Left lobe of liver (tissue), 1 donor: ENCODE measurements around a stretch of chr10.

DNA sequence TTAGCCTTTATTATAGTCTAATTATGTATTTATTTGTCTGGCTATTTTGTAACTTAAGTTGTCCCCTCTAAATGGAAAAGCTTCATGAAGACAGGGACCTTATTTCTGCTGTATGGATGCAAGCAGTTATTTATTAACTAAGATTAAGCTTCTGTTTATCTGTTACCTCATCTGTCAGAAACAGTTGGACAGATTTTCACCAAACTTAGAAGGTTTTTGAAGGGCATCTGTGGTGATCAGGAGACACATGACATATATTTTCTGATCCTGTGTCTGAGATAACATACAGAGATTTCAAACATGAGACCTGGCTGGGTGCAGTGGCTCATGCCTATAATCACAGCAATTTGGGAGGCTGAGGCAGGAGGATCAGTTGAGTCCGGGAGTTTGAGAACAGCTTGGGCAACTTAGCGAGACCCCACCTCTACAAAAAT lies 43.3 kb downstream of the KAT6B start:
- PRO-cap = no peak

DNA sequence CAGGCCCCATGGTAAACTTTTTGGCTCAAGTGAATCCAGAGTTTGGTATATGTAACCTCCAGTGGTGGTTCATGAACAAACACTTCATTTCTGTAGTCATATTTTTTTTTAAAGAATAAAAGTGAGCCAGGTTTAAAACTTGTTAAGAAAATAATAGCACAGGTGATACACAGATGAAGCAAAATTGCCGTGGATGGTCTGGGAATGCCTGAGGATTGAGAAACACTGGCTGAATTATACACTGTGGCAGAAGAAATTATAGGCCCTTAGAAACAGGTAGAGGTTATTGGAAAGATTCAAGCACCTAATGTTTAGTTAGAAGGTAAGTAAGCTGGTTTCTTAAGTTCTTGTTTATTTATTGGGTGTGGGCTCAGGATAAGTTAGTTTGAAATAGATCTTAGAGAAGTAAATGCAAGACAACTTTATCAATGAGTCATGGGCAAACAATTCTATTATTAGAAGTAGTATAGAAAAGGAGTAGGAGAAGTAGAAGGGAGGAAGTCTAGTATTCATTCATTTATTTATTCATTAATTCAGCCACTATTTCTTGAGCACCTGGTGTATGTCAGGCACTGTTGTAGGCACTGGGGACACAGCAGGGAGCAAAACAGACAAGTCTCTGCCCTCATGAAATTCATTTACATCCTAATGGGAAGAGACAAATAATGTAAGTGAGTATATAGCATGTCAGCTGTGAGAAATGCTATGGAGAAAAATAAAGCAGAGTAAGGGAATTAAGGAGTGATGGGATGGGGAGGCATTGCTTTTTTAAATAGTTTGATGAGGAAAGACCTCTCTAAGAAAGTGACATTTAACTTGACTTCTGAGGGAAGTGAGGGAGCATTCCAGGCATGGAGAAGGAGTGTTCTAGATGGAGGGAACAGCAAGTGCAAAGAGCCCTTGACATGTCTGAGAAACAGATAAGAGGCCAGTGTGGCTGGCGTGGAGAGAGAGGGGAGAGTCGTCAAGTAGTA lies 96.6 kb downstream of the KAT6B start:
- PRO-cap = no peak

DNA sequence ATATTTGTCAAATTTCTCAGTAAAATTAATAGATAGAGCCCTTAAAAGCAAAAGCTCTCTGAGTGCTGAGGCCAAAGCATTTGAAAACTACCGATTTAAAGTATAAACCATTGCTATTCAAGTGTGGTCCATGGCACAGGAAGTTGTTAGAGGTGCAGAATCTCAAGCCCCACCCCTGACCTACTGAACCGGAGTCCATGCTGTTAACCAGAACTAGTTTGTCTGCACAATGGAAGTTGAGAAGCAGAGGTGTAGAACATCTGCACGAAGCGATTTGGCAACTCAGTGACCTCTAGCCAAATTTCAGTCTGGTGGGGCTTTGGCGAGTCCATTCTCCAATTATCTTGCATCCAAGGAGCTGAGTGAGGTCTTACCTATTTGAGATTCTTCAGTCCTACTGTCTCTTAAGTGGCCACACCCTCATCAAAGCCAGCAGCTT lies 58.9 kb downstream of the DUSP29 start:
- PRO-cap = no peak

DNA sequence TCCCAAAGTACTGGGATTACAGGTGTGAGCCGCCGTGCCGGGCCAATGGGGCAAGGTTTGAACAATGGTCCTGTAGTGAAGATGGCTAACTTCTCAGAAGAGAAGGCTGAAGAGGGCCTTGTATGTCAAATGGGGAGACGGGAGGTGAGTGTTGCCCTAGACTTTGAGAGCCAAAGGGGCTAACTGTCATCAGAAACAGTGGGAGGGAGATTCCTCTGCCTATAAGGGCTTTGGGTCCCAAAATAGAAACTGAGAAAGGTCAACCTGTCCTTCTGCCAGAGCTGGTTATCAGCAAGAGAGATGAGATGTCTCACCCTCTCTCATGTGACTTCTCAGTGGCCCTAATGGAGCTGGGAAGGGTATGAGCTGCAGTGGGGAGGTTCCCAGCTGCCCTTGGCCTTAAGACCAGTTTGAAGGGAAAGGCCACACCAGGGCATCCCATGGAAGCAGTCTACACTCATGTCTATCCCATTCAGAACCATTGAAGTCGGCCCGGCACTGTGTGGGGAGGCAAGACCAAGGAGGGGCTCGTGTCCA lies 1.3 kb upstream of the SAMD8 start:
- PRO-cap = no peak

- PRO-cap = no peak
Observed at GRCh38 chr10:75230997-75231908, 4.5 kb downstream of the COMTD1 start.

DNA sequence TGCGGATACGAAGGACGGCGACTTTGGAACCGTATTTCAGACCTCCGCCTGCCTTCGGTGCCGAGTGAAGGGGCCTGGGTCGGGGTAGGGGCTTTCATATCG lies 938 bp downstream of the ZNF503 start:
- PRO-cap = no peak

GRCh38 chr10:75440754-75441057 lies 9.3 kb downstream of the LRMDA start:
- PRO-cap = no peak

GRCh38 chr10:75600896-75601365 lies 169.5 kb downstream of the LRMDA start:
- PRO-cap = no peak

GRCh38 chr10:76185568-76185900 lies 754.1 kb downstream of the LRMDA start:
- PRO-cap = no peak

GRCh38 chr10:76429612-76430145 lies 998.3 kb downstream of the LRMDA start:
- PRO-cap = no peak

GRCh38 chr10:76524095-76524459 lies 1092.7 kb downstream of the LRMDA start:
- PRO-cap = no peak

GRCh38 chr10:76778957-76780099 lies 858.3 kb downstream of the KCNMA1 start:
- PRO-cap = no peak

GRCh38 chr10:76780100-76780357 lies 857.6 kb downstream of the KCNMA1 start:
- PRO-cap = no peak

GRCh38 chr10:77072983-77073480 lies 564.6 kb downstream of the KCNMA1 start:
- PRO-cap = no peak

- PRO-cap = unidirectional peak, minus-strand start at chr10:77078740
Observed at GRCh38 chr10:77078552-77079032, 559.0 kb downstream of the KCNMA1 start.

GRCh38 chr10:77151211-77151410 lies 486.5 kb downstream of the KCNMA1 start:
- PRO-cap = no peak

DNA sequence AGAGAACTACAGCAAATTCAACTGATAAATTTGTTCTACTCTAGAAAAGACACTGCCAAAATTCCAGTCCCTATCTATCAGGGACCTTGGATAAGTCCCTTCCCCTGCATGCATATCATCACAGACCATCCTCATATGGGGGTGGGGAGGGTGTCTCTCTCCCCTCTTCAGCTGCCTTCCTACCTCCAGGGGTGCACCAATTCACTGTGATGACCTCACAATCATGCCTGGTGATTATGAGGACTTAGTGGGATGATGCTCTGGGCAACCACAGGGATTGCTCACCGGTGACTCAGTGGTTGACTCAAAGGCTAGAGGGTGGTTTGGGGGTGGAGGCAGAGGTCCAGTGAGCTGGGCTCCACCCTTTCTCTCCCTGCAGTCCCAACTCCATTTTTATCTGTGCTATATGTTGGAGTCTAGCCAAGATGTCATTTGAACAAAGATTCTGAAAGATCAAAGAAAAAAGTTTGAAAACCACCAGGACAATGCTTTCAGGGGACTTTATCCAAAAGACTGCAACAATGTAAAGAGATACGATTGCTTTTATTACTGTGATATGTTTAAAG lies 286.9 kb downstream of the KCNMA1 start:
- PRO-cap = no peak

DNA sequence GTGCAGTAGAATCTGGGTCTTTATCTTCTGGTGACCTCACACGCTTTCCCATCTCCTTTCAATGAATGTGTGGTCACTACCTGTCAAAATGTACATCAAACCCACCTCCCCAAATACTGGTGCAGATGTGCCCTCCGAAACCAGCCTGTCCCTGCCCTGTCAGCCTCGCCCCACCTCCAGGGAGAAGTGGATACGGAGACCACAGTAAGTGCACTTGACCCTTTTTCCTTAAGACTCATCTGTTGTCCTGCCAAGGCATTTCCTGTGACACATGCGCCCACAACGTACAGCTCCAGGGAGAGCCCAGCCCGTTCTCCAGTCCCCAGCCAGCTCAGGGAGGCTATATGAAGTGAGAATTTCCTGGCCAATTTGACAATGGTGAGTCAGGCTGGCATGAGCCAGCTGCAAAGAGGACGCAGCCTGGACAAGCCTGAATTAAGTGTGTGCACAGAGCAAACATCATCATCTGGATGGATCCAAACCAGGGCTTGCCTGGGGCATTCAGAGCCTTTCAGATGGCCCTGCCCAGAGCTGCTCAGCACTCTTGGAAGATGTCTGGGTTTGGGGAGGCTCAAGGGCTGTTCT lies 244.8 kb downstream of the KCNMA1 start:
- PRO-cap = no peak

- PRO-cap = no peak
Observed at GRCh38 chr10:77410250-77410775, 227.3 kb downstream of the KCNMA1 start.

DNA sequence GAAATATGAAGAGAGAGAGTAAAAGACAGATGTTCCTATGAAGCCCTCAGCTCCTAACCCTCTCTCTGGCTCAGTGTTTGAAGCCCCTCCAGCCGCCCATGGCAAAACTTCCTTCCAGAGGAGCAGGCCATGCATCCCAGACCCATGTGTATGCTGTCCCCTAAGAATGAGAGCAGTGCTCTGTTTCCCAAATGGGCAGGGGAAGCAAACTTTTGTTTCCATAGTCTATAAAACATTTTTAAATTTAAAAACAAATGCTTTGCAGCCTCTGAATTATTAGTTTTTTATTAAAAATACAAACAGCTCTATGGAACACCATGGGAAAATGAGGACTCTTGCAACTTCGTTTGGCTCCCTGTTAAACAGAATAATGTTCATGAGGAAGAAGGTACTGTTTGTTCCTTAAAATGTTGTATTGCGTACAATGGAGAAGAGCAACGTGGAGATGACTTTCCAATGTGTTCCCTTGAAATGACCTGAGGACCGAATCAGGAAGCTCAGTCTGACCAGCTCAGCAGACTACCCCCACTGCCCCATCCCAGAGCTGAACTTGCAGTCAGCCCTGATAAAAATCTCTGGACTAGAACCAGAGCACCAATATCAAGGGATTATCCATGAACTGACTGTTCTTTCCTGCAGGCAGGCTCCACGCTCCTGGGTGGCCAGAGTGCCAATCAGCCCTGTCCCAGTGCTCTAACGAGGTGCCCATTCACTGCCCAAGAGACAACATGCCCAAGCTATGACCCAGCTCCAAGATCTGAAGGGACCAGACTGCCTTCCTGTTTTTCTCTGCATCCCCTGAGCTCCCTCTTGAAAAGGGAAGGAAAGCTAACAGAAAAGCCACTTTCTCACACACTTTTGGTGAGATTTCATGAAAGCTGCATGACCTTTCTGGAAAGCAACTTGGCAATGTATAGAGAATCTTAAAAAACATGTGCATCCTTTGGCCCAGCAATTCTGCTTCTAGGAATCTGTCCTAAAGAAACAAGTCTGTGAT lies 130.4 kb downstream of the KCNMA1 start:
- PRO-cap = no peak